Occipital lobe (tissue), 2 donors: ENCODE results near the gene CIB3.

DNA sequence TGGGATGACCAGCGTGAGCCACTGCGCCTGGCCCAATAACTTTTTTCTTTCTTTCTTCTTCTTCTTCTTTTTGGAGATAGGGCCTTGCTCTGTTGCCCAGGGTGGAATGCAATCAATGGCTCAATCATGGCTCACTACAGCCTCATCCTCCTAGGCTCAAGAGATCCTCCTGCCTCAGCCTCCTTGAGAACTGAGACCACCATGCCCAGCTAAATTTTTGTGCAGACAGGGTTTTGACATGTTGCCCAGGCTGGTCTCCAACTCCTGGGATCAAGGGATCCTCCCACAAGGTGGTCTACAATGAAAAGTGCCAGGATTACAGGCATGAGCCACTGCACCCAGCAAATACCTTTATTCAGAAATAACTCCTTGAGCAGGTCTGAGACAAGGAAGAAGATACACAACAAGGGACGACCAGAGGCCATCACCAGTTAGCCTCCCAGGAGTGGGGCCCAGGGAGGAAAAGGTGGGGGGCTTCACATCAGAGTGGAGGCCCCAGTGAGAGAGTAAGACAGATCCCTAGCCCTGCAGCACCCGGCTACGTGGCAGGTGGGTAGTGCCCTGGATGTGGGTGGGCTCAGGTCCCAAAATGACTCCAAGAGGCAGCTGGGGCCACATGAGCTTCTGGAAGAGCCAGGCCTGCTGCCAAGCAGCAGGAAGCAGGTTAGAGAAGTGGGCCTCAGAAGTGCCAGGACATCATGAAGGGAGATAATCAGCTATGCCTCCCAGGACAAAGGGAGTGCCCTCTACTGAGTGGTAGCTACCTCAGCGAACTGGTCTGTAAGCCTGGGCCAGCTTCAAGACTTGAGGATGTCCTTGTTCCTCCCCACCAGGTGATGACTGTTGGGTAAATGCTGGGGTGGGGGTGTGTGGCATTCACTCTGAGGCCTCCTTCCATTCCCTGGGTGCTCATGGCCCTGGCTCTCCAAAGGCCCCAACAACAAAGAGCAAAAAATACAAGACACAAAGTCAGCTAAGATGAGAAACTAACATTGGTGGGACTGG is 26.6 kb upstream of the EPHX3 start:
- RAMPAGE, long total RNA: no peak

DNA sequence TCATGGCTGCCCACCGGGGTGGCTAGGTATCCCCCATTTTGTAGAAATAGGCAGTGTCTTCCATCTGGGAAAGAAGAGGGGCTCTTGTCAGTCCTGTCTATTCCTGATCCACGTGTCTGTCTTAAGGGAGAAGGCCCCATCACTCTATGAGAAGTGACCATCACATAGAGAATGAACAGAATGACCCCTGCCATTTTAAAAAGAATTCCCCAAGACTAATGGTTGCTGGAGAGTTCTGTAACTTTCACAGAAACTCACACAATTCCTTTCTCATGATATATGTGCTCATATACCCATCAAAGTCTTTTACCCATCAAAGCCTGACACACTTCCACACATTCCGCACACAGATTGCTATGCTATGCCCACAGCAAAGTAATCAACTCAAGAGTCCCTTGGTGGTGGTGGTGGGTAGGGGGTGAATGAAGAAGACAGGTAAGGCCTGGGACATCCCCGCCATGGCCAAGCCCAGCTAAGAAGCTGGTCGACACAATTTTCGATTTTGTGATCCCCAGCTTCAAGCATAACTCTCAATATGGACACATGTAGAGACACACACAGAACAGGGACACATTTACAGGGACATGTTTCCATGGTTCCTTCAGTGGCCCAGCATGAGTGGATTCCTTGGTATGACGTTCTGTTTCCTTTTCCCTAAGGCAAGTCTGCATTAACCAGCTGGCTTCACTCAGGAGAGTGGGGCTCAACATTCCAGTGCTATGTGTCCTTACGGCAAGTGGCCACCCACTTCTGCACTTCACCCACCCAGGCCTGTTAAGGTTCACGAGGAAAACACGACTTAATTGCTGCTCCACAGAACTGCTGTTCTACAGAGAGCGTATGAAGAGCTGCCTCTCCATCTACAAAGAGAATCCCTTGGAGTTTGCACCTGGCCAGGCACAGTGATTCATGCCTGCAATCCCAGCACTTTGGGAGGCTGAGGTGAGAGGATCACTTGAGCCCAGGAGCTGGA is 33.0 kb downstream of the BRD4 start:
- RAMPAGE, long total RNA: no peak

- RAMPAGE, long total RNA: no peak
Measured at GRCh38 chr19:15353771-15354642, 21.7 kb upstream of the BRD4 start.

DNA sequence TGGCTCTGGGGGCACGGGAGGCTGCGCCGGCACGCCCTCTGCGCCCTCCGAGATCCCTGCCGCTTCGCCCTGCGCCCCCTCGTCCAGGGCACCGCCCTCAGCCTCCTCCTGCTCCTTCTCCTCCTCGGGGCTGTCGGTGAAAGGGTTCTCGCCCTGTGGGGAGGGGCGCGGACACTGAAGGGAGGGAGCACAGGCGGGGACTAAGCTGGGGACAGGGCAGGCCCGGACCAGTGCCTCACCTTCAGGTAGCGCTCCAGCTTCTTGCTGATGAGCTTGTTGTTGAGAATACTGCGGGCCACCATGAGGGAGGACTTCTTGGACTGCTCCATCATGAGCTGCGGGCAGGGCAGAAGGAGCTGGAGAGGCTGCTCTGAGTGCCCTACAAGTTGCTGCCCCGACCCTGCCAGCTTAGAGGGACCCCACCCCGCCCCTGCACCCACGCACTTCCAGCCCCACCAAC is 721 bp upstream of the AKAP8 start:
- RAMPAGE, long total RNA: no peak

DNA sequence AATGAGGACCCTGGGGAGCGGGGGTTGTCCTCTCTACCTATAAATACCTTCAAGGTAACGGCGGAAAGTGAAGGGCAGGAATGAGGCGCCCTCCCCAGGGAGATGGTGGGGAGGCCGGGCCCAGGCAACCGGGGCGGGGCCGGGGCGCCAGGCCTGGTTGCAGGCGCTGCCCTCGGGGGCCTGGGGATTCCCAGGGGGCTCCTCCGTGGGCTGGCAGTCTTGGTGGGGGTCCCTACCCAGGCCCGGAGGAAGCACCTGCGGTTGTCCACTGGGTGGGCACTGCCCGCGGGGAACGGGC is 687 bp downstream of the WIZ start:
- RAMPAGE, long total RNA: no peak

- RAMPAGE, long total RNA: no peak
Measured at GRCh38 chr19:15499042-15499463, 9.3 kb upstream of the CYP4F22 start.

DNA sequence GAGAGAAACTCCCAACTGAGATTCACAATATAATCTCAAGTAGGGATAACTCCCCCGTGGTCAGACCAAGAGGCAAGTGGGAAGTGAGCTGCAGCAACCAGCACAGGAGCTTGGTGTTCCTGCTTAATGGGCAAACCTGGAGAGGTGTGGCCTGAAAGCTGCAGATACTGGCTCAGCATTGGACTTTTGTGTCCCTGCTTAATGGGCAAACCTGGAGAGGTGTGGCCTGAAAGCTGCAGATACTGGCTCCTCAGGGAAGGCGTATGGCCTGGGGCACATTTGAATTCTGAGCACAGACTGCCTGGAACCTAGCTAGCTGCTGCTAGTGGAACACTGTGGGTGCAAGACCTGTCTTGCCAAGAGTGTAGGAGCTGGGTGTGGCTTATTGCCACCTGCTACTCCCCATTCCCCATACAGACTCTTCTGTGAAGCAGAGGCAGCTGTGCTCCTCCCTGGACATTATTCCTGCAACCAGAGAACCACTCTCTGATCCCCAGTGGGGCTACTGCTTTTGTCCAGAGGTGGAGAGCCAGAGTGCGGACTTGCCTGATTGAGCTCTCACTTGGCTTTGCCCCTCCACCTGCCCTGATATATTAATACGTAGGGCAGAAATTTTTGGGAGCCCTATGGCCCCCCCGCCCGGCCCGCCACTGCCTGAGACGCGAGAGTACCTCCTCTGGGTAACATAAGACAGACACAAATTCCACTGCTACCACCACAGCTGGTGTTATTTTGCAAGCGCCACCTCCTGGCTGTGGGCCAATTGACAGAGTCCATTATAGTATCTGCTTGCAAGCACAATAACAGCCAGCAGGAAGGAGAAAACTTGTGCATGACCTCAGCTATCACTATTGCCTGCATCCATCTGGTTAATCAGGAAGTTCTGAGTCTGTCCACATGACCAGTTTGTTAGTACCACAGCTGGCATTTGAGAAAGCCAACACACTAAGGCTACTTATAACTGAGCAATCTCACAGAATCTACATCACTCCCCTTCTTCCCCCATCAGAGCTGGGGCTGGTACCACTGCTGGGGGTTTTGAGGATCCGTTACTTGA is 25.5 kb upstream of the OR10H2 start:
- RAMPAGE, long total RNA: no peak

DNA sequence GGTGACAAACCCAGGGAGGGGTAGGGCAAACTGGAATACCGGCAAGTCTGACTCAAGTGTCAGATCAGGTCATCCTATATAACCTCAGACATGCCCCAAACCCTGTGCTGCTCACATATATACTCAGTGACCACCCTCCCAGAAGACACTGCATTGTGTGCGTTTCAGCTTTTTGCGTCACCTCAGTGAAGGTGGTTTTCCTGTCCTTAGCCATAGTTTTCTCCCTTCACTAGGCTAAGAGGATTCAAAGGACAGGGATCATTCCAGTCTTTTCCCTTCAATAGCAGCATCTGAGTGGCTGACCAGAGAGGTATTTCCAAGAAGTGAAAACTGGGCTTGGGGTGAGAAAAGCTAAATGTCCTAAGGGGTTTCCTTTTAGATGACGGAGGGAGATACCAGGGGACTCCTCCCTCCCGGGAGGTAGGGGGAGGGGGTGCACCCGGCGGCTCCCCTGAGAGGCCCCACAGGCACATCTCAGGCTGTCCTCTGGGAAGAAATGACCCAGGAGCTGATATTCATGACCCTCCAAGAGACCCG is 12.7 kb upstream of the OR10H1 start:
- RAMPAGE, long total RNA: no peak

GRCh38 chr19:16069609-16070186 is 6.6 kb upstream of the TPM4 start:
- RAMPAGE, long total RNA: no peak

DNA sequence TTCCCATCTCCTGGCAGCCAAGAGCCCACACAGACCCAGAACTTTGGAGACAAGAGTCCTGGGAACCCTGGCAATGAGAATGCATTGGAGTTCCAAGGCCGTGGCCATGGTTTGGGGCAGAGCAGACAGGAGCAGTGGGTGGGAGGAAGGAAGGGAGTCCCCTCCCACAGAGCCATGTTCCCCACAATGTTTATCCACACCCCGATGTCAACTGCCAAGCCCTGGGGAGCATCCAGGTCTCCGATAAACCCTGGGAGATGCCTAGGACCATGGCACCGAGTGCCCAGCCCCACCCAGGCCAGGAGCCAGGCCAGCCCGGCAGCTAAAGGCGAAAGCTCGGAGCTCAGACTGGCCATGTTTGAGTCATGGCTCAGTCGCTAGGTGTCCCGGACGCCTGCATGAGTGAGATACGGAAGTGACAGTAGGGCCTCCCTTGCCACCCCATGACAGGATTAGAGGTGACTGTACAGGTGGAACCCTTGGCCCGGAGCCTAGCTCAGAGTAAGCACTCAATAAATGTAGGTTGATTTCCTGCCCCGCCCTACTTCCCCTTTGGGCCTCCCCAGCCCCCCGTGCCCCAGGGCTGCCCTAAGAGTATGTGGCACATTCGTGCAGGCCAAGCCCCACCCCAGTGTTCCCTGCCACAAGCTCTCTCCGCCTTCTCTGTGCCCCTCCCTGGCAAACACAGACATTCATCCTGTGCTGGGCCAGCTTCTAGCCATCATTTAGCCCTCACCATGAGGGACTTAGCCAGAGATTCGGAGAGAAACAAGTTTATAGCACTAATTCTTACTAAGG is 5.9 kb upstream of the TPM4 start:
- RAMPAGE, long total RNA: no peak

- RAMPAGE, long total RNA: no peak
Measured at GRCh38 chr19:16094666-16095476, 16.8 kb upstream of the RAB8A start.

GRCh38 chr19:16173457-16173951 is at the start of gene CIB3:
CIB3 (minus strand) TSS chr19:16173525.
- RAMPAGE, long total RNA: no peak

DNA sequence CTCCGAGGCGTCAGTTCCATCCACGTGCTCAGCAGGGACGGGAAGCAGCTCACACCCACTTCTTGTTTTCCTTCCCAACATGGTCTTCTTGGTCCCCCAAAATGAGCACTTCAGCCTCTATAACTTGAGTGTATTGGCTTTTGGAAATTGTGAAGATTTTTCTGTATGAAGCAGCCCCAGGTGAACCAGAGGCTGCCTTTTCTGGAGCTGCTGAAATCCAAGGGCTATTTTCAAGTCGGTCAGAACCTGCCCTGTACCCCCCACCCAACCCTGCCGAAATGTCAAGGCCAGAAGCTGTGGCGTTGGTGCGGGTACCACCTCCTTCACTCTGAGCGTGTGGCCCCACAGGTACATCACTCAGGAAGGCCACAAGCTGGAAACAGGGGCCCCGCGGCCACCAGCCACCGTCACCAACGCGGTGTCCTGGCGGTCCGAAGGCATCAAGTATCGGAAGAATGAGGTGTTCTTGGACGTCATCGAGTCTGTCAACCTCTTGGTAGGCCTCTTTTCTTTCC is 11.0 kb downstream of the AP1M1 start:
- RAMPAGE, long total RNA: no peak

GRCh38 chr19:16216876-16217515 is 19.3 kb downstream of the AP1M1 start:
- RAMPAGE, long total RNA: no peak

- RAMPAGE, long total RNA: no peak
Measured at GRCh38 chr19:16285784-16286799, 38.5 kb upstream of the KLF2 start.

DNA sequence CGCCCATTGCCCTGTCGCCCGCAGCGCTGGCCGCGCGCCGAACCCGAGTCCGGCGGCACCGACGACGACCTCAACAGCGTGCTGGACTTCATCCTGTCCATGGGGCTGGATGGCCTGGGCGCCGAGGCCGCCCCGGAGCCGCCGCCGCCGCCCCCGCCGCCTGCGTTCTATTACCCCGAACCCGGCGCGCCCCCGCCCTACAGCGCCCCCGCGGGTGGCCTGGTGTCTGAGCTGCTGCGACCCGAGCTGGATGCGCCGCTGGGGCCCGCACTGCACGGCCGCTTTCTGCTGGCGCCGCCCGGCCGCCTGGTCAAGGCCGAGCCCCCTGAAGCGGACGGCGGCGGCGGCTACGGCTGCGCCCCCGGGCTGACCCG is 553 bp downstream of the KLF2 start:
- RAMPAGE, long total RNA: no peak

GRCh38 chr19:16400915-16401685 is 70.7 kb downstream of the EPS15L1 start:
- RAMPAGE, long total RNA: no peak

DNA sequence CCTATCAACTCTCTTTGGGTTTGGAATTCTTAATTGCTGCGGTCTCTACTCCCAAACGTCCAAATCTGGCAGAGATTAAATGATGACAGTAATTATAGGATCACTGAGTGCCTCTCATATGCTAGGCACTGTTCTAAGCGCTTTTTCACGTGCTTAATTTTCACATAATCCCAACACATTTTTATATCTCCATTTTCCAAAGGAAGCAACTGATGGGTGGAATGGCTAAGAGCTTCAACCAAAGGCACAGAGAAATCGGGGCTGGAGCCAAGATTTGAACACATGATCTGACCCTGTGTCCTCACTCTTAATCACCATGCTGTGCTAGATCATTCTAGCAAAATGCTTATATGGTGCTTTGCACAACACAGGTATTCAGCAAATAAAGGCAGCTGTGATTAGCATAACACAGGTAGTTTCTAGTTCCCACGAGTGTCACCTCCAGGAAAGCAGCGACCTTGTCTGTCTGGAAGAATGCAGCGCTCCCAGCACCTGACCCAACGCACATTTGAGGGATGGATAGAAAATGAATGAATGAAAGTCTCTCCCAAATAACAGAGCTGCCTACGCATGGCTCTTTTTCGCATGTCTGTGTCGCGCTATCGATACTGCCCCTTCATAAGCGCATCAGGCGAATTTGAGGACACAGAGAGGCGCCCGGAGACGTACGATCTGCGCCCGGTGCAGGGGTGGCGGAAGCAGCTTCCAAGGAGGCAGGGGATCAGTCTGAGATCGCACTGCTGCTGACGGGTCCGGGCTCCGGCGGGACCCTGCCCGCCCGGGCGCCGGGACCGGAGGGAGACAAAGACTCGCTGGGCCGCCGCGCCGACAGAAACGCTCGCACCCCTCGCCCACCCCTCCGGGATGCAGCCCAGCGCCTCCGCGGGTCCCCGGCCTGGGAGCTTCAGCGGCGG is 777 bp downstream of the EPS15L1 start:
- RAMPAGE, long total RNA: no peak

DNA sequence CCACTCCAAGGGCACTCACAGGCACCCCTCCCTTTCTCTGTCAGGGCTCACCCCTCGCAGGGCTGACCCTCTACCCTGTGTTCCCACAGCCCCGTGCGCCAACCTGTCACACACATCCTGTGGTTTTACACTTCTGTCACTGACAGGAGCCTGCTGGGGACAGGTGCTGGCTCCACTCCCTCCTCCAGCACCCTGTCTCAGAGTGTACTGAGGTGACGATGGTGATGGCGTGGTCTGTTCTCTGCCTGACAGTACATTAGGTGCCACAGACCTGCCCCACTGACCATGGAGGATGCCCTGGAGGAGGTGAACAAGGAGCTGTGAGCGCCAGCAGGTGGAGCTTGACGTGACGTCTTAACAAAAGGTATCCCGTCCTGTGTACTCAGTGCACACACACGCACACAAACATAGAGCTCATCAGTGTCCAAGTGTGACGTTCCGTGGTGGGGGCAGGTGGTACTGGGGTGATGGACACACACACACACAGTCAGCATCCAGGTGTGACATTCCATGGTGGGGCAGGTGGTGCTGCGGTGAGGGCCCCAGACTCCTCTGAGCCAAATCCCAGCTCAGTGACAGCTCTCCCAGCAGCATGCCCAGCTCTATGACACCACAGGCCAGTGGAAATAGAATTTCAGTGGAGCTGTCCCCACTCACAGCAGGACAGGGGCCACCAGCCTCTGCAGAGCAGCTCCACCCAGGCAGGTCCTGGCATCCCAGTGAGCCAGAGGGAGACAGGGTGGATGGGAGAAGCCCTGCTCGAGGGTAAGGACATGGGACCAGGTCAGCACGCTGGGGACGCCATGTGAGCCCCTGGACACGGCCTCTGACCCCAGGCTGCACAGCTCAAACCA is 21.0 kb downstream of the C19orf44 start:
- RAMPAGE, long total RNA: no peak

DNA sequence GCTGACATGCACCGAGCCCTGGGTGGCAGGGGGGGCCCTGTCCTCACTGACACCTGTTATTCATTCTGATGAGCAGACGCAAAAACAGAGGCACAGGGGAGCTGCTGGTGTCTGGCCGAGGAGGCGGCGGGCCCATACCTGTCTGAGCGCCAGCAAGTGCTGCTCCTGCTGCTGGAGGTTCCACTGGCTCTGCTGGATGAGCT is 7.0 kb downstream of the CHERP start:
- RAMPAGE, long total RNA: no peak